Neural cell (in vitro differentiated cells): Measurements from ENCODE around the gene RAF1.

- RAMPAGE, long total RNA = no peak
These were observed 24.6 kb upstream of the TIMP4 start for GRCh38 chr3:12183390-12183665.

GRCh38 chr3:12184176-12184693, 25.5 kb upstream of the TIMP4 start:
- RAMPAGE, long total RNA = no peak

- RAMPAGE, long total RNA = no peak
These were observed 58.9 kb upstream of the PPARG start for GRCh38 chr3:12229915-12230388.

DNA sequence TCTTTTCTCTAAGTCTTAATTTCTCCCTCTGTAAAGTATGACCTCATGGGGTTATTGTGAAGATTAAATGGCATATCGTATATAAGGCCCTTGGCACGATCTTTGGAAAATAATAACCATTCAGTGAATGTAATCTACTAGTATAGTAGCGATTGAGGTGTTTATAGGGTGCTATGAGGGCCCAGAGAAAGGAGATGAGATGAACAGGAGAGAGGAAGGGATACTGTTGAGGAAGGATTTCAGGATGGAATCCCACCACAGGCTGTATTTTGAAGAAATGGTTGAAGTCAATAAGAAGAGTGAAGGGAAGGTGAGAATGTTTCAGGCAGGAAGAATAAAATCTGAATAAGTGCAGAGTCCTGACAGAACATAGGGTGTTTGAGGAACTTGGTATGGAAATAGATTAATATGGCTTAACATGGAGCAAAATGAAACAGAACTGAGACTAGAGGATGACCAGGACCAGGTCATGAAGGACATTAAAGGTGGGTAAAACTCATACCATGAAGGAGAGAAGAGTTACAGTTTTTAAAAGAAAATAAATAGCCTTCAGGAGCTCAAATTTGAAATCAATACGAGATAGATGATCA, 53.7 kb upstream of the TSEN2 start:
- RAMPAGE, long total RNA = no peak

- RAMPAGE, long total RNA = no peak
These were observed 21.9 kb upstream of the TSEN2 start for GRCh38 chr3:12462296-12462957.

DNA sequence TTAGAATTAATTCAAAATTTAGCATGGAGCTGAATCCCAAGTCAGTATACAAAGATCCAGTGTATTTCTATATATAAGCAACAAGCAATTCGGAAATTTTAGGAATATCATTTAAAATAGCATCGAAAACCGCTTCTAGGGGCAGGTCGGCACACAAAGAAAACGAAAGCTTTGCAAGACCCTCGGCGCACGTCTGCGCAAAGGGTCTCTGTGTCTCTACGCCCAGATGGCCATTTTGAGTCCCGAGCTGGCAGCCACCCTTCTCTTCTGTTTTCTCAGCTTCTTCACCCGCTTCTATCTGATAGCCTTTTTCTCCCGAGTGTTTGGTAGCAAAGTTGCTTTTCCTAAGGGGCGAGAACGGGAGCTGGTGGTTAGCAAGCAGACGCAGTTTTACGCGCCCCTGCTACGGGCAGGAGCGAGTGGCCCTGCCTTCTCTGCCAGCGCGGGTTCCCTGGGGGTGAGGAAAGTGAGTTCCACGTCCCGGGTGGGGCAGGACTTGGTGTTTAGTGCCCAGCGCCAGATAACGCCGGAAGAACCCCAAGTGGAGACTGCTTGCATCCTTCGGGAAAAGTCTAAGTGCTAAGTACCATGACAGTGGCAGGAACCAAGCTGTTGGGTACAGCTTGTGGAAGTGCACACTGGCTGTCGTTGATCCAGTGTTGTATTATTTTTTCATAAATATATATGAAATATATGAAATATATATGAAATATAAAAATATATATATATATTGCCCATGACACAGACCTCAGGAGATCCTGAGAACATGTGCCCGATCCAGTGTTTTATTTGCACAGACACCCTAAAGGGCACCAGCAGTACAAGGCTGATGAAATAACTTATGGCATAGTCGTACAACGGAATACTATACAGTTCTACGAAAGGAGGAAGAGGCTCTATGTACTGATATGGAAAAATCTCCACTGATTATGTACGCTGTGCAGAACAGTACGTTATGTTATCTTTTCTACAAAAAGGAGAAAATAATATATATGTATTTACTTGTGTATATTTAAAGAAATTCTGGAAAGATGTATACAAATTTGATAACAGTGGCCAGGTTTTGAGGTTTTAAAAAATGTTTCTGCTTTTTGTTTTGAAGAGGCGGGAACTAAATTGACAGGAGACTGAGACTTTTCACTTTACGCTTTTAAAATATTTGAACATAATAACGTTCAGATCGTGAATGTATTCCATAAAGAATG, 2.7 kb upstream of the MKRN2 start:
- RAMPAGE, long total RNA = no peak

GRCh38 chr3:12585064-12585811, 28.4 kb downstream of the MKRN2 start:
- RAMPAGE, long total RNA = no peak

DNA sequence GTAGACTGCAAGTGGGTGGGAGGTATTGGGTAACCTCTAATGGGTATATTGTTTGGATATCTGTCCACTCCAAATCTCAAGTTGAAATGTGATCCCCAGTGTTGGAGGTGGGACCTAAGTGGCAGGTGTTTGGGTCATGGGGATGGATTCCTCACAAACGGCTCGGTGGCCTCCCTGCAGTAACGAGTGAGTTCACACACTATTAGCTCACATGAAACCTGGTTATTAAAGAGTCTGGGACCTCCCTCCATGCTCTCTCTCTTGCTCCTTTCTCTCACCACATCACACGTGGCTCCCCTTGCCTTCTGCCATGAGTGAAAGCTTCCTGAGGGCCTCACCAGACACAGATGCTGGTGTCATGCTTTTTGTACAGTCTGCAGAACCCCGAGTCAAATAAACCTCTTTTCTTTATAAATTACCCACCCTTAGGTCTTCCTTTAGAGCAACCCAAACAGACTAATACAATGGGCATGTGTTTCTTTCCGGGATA, 31.9 kb downstream of the MKRN2 start:
- RAMPAGE, long total RNA = no peak

DNA sequence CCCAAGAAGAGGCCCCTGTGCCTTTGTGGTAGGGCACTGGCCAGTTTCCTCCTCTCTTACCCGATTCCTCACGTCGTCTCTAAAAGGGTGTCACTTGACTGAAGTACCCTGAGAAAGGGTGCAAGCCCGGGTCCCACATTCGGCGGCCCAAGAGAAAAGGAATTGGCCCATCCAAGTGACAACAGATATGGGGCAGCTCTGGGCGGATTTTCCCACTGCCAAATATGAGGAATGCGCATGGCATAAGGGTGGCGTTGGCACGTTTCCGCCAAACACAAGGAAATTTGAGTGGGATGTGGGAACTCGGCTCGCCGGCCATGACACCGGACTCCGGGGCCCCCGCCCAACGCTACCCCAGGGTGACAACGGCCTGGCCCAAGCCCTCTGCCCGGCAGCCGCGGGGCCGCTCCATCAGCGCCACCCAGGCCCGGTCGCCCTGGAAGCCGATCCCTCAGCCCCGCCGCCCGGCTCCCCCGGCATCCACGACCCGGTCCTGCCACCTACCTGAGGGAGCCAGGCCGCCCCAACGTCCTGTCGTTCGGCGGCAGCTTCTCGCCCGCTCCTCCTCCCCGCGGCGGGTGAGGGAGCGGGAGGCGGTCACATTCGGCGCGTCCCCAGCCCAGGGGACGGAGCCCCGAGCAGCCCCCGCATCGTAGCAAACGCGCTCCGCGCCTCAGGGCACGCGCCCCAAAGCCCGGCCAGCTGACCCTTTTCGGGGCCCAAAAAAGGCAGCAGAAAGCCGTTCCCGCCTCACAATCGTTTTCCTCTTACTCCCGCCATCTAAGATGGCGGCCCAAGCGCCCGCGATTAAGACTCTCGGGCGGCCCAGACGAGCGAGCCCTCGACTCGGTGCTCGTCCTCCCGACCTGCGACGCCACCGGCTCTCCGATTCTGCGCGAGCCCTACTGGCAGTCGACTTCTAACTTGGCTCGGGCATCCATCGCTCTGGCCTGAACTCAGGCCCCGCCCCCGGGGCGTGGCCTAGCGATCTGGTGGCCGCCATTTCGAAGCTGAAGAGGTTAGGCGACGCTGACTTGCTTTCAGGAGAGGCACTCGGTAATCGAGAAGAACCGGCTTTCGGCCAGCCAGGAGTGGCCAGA, at the start of gene RAF1:
Gene RAF1 (minus strand): TSS at position 809 of the 1,100 bp plus-strand sequence.
- RAMPAGE, long total RNA = start-site peak on the minus strand centred at position 521 of the sequence, 591 bp wide, 787 and 1,092 reads in 2 replicates; start-site peak on the plus strand centred at position 1,022 of the sequence, 43 bp wide, 56 and 48 reads in 2 replicates

DNA sequence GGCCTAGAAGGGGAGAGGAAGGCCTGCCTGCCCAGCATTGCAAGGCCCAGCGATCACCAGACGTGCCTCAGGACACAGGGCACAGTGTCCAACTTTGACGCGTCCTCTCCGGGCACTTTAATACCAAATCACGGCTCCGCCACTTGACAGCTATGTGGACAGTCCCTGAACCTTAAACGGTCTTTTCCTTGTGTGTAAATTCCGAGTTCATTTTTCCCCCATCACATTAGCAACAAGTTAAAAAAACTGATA, 418 bp upstream of the RAF1 start:
- RAMPAGE, long total RNA = no peak

DNA sequence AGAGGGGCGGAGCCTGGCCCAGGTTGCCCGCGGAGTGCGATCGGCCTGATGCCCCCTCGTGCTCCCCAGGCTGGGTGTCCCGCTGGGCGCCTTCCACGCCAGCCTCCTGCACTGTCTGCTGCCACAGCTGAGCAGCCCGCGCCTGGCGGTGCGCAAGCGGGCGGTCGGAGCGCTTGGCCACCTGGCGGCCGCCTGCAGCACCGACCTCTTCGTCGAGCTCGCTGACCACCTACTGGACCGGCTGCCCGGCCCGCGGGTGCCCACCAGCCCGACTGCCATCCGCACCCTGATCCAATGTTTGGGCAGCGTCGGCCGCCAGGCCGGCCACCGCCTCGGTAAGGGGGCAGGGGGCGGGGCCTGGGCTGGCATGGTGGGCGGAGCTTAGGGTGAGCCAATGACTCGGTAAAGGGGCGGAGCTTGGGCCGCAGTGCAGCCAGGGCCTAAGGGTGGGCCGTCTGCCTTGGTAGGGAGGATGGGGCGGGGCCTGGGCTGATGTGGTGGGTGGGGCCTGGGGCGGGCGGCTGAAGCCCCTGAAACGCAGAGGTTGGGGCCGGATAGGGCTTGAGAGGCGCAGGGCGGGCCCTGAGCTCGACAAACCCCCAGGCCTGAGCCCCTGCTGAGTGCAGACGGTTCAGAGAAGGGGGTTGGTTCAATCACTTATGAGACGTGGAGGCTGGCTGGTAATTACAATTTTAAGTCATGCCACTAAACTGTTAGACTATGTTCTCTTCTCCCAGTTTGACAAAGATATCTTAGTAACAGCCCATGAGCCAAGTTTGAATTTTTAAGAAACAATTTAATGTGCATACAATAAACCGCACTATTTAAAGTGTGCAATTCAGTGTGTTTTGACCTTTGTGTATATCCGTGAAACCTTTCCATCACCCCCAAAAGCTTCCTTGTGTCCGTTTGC, 13.8 kb downstream of the CAND2 start:
- RAMPAGE, long total RNA = no peak

DNA sequence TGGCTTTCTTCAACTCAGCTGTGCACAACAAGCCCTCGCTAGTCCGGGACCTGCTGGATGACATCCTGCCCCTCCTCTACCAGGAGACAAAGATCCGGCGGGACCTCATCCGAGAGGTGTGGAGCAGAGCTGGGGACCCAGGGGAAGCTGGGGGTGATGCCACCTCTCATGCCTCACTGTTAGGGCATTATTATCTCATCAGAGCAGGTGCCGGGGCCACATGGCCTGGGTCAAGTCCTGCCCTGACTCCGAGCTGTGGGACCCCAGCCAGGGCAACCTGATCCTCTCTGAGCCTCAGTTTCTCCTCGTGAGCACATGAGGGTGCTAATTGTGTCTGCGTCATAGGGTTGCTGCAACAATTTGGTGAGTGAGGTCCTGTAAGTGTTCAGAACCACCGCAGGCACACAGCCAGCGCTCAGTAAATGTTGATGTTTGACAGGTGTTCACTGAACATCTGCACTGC, 15.8 kb downstream of the RPL32 start:
- RAMPAGE, long total RNA = no peak

DNA sequence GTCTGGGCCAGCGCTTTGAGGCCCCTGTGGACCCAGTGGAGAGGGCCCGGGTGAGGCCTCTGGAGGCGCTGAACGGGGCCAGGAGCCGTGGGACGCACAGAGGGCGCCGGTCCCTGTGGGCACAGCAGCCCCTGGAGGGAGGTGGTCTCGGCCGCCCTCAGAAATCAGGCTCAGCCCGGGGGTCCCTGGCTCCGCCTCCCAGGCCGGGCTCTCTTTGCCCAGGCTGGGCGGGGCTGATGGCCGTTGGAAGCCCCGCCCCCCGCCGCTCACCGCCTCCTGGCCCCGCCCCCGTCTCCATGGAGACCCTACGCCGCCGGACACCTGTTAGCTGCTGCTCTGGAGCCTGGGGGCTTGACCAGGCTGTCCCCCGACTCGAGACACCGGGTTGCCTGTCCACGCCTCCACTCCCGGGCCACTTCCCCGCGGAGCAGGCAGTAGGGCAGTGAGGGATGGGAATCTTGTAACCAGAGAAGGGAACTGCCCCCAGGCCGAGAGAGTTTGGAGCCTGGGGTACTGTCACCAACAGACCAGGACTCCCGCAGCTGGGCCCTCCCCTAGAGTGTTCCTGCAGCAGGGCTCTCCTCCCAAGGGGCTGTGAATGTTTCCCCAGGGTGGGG, 27.7 kb upstream of the RPL32 start:
- RAMPAGE, long total RNA = no peak

DNA sequence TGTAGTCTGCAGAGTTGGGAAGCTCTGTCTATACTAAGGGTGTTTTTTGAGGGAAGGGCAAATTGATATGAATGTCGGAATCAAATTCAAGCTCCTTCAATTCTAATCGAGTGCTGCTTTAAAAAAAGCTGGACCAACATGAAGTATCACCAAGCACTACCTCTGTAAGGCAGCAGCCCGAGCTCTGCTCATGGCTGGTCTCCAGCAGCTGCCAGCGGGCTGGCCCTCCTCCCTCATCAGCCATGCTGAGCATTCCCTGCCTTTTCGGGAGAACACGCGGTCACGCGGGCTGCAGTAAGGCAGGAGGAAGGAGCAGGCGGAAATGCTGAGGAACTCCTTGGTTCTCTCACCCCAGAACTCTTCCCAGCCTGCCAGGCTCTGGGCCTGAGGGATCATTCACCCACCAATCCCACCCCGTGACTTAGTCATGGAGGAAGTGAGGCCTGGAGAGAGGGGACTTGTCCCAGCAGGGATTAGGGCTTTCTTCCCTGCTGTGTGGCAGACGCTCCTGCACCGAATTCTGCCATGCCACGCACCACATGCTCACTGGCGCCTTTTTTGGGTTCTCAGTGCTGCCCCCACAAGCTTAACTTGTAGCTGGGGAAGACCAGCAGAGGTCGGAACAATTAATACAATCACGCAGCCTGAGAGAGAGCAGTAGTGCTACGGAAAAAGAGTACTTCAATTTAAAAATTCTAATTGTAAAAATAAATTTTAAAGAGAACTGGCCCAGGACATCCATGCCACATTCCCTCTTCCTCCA, 42.9 kb upstream of the RPL32 start:
- RAMPAGE, long total RNA = no peak

DNA sequence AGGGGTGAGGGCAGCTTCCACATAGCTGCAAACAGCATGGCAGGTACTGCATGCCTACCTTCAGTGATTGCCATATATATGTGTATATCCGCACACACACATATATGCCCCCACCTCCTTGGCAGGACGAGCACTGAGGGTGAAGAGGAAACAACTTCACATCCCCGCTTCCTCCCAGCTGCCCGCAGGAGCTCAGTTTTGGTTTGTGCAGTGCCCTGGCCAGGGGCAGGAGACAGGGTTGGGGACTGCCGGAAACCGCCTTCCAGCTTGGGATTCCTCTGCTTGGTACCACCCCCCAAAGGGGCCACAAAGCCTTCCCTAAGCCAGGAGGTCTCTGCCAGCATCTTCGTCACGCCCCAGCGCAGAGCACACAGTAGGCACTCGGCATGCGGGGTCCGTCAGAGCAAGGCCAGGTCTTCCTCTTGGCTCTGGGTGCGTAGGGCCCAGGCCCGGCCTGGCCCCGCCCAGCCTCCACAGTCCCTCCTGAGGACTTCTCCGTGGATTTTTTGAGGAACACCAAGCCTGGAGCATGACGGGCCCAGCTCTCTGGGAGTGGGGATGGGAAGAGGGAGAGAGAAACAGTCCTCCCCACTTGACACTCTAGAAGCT, 61.9 kb upstream of the RPL32 start:
- RAMPAGE, long total RNA = no peak

GRCh38 chr3:12913095-12913310, 71.6 kb upstream of the RPL32 start:
- RAMPAGE, long total RNA = no peak

- RAMPAGE, long total RNA = no peak
These were observed 100.3 kb upstream of the RPL32 start for GRCh38 chr3:12941557-12942177.

GRCh38 chr3:13007296-13007513, 66.0 kb downstream of the IQSEC1 start:
- RAMPAGE, long total RNA = no peak

DNA sequence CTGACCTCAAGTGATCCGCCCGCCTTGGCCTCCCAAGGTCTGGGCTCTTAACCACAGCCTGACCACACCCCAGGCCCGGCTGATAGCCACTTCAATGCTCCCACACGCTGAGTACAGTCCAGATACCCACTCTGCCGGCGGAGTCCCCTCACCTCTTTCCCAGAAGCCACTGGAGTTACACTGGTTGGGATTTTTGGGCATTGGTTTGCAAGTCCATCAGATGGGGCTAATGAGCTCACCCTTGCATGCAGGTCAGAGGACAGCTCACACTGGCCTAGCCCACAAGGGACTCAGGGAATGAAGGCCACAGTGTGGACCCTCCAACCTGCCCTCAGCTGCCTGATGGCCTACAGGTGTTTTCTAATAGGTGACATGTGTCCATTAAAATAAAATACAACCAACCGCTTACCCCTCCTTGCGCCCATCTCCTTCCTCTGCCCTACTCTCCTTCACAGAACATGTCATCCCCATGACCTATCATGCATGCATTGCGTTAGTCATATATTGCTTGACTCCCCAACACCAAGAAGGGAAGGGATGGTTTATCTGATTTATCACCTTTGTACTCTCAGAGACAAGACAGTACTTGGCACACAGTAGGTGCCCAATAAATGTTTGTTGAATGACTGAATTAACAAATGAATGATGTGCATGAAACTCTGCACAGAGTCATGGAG, 59.9 kb downstream of the IQSEC1 start:
- RAMPAGE, long total RNA = no peak

GRCh38 chr3:13069446-13070065, 3.7 kb downstream of the IQSEC1 start:
- RAMPAGE, long total RNA = no peak